ENCODE measurements around the genes NUP210 and HDAC11.

- RRBS, result 2% methylated on average over 27 of the region's 55 CpGs
These were observed at the start of gene NUP210 for GRCh38 chr3:13420194-13420556. Gene NUP210, minus strand, starts transcription at chr3:13420322.

DNA sequence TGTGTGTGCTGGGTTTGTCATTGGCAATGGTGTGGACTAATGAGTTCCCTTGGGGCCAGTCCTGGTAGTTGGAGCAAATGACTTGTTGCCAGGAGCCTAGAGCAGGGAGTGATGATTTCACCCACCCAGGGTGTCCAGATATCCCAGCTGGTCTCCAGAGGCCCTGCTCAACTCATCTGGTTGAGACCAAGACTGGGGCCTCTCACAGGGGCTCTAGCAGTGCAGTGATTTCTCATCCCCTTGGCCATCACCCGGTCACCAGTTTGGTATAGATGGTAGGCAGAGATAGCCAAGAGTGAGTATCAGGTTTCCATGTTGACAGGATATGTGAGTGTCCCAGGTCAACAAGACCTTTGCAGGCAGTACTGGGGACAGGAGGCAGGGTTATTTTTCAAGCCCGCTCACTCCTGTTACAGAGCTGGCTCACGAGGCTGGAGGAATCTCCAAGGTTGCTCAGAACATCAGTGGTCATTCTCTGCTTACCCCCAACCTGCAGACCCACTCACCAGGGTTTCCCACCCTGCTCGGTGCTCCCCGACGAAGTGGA lies 4.0 kb upstream of the HDAC11 start:
- RRBS, result no CpG with 5 or more reads among the region's 6 CpGs

- RRBS, result 3% methylated on average over 48 of the region's 89 CpGs
These were observed at the start of gene HDAC11 for GRCh38 chr3:13479599-13480529. Gene HDAC11, plus strand, starts transcription at chr3:13480306.

DNA sequence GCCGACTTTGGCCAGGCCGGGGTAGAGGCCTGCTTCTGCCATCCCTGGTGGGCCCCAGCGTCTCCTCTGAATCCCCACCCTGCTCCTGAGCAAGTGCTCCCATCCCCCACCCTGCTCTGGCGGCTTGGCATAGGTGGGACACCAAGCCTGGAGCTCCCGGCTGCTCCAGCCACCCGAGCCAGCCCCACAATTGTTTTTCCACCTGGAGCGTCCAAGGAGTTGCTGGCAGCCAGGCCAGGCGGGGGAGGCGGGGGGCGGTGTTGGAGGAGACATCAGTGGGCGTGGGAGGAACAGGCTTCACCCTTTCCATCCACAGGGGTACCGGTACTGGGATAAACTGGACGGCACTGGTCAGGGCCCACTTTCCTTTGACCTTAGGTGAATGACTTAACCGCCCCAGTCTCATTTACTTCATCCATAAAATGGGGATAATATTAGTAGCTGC lies 32.4 kb upstream of the FBLN2 start:
- RRBS, result no CpG with 5 or more reads among the region's 14 CpGs

DNA sequence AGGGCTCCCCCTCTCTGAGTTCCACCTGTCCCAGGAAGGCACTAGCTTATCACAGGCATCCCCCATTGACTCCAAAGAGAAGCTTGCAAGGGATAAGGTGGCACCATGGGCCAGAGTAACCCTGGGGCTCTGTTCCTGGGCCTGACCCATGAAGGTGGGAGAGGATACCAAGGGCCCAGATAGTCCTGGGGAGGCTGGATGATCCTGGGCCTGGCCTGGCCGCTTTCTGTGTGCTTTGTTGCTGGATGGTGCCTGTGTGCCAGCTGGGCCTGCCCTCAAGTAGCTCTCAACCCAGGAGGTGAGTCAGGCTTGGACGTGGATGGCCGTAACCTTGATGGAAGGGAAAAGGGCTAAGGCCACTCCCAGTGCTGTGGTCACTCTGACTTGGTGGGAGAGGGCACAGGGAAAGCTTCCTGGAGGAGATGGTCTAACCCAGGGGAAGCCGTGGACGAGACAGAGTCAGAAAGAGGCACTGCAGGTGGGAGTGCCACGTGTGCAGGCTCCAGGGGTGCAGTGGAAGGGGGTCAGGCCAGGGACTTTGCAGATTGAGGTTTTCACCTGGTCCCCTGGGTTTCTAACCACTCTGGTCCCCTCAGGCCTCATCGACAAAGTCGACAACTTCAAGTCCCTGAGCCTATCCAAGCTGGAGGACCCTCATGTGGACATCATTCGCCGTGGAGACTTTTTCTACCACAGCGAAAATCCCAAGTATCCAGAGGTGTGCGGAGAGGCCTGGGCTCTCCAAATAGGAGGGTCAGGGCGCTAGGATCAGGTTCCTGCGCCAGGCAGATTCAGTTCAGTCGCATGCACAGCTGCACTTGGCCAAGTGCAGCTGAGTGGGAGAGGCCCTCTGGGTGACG lies 9.6 kb downstream of the TMEM43 start:
- RRBS, result no CpG with 5 or more reads among the region's 16 CpGs

GRCh38 chr3:14177539-14178007 lies 828 bp downstream of the XPC start:
- RRBS, result no CpG with 5 or more reads among the region's 2 CpGs

- RRBS, result no CpG with 5 or more reads among the region's 7 CpGs
These were observed 23.7 kb downstream of the LSM3 start for GRCh38 chr3:14202198-14202833.

GRCh38 chr3:14215983-14217271 lies 37.8 kb downstream of the LSM3 start:
- RRBS, result 78% methylated on average over 4 of the region's 29 CpGs

DNA sequence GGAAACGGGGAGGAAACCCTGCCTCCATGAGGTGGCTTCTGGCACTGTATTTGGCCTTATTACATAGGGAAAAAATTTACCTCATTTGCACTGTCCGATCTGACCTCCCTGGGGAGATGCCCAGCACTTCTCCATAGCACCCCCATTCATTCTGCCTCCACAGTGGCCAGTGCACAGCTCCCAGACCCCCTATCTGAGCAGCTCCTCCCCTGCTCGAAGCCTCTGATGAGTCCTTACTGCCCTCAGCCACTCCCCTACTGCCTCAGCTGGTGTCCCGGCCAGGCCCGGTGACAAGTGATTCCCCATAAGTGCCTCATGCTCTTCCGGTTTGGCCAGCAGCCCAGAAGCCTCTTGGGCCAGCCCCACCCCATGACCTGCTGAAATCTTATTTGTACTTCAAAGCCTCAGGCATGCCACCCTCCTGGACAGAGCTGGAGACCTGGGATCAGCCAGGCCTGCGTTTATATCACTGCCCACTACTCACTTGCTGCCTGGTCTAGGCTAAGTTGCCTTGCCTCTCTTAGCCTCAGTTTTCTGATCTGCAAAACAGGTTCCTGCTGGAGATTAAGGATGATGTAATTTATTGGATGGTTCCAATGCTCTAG lies 30.6 kb upstream of the SLC6A6 start:
- RRBS, result 11% methylated on average over 1 of the region's 7 CpGs

GRCh38 chr3:14402110-14402519 lies 291 bp upstream of the SLC6A6 start:
- RRBS, result 23% methylated on average over 15 of the region's 41 CpGs

DNA sequence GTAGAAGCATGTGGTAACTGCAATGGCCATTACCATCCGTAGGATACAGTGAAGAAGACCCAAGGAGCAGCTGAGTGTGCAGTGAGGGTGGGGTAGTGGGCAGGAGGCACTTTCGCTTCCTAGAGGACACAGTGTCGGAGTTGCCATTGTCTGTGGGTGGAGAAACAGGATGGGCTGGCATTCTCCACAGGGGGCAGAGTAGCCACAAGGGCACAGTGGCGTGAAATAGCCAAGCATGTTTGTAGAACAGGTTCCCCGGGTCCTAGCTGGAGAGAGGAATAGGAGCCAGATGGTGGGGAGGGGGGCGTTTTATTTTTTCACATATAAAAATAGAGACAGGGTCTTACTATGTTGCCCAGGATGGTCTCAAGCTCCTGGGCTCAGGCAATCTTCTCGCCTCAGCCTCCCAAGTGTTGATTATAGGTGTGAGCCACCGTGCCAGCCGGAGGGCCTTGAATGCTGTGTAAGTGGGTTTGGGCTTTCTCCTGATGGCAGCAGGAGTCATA lies 3.5 kb downstream of the SLC6A6 start:
- RRBS, result no CpG with 5 or more reads among the region's 9 CpGs

- RRBS, result no CpG with 5 or more reads among the region's 12 CpGs
These were observed 30.7 kb downstream of the SLC6A6 start for GRCh38 chr3:14433024-14433629.

DNA sequence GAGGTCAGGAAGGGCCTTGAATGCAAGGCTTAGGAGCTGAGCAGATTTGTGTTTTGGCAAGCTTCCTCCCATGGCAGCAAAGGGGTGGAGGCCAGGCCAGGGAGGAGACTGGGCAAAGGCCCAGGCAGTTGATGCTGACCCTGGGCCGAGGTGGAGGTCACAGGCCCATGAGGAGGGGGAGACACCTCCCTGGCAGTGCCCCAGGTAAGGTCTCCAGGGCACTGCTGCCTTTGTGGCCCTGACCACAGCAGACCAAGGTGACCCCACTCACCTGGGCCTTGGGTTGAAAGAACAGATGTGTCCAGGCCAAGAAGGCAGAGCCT lies 1.5 kb downstream of the GRIP2 start:
- RRBS, result no CpG with 5 or more reads among the region's 1 CpG

DNA sequence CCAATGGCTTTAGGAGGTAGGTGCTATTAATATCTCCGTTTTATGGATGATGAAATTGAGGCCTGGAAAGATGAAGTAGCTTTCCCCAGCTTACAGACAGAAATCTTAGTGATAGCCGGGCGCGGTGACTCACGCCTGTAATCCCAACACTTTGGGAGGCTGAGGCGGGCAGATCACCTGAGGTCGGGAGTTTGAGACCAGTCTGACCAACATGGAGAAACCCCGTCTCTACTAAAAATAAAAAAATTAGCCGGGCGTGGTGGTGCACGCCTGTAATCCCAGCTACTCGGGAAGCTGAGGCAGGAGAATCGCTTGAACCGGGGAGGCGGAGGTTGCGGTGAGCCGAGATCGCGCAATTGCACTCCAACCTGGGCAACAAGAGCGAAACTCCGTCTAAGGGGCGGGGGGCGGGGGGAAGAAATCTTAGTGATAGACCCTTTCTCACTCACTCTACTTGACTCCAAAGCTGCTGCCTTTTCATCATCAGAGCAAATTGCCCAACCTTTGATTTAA lies 1.0 kb downstream of the CCDC174 start:
- RRBS, result no CpG with 5 or more reads among the region's 23 CpGs

- RRBS, result no CpG with 5 or more reads among the region's 9 CpGs
These were observed 1.8 kb downstream of the NR2C2 start for GRCh38 chr3:14949085-14949637.

DNA sequence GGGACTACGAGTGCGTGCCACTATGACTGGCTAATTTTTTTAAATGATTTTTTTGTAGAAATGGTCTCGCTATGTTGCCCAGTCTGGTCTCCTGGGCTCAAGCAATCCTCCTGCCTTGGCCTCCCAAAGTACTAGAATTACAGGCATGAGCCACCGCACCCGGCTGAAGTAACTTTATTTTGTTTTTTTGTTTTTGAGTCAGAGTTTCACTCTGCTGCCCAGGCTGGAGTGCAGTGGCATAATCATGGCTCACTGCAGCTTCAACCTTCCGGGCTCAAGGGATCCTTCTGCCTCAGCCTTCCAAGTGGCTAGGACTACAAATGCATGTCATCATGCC lies 5.5 kb downstream of the RBSN start:
- RRBS, result 100% methylated on average over 1 of the region's 6 CpGs

- RRBS, result no CpG with 5 or more reads among the region's 7 CpGs
These were observed 1.0 kb downstream of the RBSN start for GRCh38 chr3:15097880-15098324.

DNA sequence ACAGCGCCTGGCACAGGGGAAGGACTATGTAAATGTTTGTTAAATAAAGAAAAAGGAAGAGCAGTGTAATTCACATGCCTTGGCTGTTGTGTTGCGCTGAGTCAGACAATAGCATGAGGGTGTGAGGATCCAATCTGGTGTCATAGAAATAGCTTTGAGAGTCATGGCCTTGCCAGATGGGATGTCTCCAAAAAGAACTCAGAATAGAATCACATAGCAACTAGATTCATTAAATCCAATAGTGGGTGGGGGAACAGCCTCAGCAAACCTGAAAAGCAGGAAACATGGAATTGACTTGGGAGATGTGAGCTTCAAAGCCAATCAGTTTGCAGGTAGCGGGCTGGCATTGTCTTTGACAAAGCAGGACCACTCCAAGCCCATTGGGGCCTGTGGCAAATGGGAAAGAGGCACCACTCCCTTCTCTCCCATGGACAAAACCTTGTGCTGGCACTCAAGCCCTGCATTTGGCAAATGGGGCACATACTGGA lies 4.0 kb upstream of the RBSN start:
- RRBS, result no CpG with 5 or more reads among the region's 3 CpGs

GRCh38 chr3:15207022-15207455 lies 993 bp downstream of the CAPN7 start:
- RRBS, result no CpG with 5 or more reads among the region's 7 CpGs

DNA sequence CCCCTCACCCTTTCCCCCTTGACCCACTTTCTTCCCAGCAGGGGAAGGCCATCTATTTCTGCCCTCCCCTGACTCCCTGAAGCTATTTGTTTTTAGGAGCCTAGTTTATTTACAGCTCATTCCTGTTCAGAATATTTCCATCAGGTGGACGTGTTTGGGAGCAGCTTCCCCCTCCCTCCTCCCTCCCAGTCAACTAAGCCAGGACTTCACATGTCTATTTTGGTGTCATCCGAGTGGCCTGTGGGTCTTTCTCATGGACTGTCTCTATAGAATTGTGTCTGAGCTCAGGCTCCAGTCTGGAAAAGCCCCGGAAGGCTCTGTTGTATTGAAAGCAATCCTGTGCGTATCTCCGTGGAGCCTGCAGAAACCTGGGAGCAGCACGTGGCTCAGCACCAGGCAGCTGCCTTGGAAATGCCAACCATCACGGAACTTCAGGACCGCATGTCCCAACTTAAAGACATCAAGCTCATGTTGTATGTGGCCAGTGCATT lies 25.2 kb downstream of the COLQ start:
- RRBS, result no CpG with 5 or more reads among the region's 8 CpGs

Measured in GM19240 (cell line).